Mesenchymal stem cell of Wharton's jelly (primary cell): ENCODE measurements around a stretch of chr6.

DNA sequence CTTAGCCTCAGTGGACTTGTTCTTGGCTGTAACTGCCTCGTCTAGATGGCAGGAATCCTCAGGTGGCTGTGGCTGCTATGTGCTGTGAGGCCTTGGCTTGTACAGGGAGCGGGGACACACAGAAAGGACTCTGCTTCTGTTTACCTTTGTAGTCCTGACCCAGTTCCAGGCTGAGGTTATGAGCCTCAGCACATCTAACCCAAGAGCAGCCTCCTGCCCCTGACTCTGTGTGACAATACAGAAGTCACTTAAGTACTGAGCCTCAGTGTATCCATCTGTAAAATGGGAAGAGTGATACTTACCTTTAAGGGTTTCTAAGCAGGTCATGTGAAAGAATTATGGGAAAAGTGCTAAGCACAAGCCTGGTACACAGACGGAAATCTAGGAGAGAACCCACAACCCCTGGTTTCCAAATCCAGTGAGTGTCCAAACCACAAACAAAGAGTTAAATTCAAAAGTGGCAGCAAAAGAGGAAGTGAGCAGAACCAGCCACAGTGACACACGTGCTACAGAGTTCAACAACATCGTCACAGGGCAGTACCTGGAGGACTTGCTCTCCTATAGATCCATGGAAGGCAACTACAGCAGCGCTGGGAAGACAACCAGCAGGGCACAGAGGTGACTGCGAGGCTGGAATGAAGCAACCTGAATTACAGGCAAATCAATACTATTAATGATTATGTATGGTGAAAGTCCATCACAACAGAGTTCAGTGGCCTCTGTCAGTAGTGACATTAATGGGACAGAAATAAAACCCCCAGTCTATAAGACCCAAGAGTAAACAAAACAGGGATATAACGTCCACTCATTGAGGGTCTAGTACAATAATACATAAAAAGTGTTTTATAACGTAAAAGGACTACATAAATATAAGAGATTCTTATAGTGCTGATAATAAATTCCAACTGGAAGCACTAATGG, 12.5 kb downstream of the TRIM26 start:
- CAGE, long polyA plus RNA, result no peak

DNA sequence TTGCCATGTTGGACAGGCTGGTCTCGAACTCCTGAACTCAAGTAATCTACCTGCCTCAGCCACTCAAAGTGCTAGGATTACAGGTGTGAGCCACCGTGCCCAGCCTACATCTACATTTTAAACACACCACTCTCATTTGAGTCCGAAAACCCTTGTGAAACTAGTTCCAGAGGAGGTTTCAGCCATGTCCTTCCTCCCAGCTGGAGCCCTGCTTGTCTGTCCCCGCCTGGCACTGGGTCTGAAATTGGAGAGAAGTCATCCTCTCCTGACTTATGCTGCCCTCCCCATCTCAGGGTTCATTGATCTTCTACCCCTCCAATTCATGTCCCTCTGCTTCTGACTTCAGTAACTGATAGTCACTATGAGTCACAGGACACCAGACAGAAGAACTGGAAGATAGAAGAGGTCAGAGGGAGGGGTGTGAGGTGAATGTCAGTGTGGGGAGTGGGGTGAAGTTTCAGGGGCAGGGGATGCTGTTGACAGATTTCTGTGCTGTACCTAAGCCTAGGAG, 854 bp upstream of the RPP21 start:
- CAGE, long polyA plus RNA, result no peak

GRCh38 chr6:30487651-30488083, 1.6 kb upstream of the HLA-E start:
- CAGE, long polyA plus RNA, result no peak

DNA sequence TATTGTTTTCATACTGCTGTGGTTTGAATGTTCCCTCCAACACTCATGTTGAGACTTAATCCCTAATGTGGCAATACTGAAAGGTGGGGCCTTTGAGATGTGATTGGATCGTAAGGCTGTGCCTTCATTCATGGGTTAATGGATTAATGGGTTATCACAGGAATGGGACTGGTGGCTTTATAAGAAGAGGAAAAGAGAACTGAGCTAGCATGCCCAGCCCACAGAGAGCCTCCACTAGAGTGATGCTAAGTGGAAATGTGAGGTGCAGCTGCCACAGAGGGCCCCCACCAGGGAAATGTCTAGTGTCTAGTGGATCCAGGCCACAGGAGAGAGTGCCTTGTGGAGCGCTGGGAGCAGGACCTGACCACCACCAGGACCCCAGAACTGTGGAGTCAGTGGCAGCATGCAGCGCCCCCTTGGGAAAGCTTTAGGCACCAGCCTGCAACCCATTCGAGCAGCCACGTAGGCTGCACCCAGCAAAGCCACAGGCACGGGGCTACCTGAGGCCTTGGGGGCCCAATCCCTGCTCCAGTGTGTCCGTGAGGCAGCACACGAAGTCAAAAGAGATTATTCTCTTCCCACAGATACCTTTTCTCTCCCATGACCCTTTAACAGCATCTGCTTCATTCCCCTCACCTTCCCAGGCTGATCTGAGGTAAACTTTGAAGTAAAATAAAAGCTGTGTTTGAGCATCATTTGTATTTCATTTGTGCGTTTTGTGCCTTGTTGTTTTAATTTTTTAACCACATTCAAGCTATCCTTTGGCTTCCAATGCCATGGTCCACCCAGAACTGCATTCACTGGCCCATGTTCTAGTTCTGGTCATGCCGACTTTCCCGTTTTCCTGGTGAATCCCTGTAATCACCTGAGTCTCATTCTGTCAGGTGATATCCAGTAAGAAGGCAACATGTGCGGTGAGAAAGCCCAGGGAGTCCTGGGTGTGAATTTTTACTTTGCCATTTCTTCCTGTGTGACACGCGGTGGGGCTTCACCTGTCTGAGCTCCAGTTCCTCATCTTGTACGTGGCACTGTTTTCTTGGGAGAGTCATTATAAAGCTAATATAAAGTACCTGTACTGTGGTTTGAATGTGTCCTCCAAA, 4.5 kb downstream of the HLA-E start:
- CAGE, long polyA plus RNA, result no peak

- CAGE, long polyA plus RNA, result no peak
These were observed 5.3 kb downstream of the HLA-E start for GRCh38 chr6:30494600-30495080.

GRCh38 chr6:30508473-30508846, 19.2 kb downstream of the HLA-E start:
- CAGE, long polyA plus RNA, result no peak

DNA sequence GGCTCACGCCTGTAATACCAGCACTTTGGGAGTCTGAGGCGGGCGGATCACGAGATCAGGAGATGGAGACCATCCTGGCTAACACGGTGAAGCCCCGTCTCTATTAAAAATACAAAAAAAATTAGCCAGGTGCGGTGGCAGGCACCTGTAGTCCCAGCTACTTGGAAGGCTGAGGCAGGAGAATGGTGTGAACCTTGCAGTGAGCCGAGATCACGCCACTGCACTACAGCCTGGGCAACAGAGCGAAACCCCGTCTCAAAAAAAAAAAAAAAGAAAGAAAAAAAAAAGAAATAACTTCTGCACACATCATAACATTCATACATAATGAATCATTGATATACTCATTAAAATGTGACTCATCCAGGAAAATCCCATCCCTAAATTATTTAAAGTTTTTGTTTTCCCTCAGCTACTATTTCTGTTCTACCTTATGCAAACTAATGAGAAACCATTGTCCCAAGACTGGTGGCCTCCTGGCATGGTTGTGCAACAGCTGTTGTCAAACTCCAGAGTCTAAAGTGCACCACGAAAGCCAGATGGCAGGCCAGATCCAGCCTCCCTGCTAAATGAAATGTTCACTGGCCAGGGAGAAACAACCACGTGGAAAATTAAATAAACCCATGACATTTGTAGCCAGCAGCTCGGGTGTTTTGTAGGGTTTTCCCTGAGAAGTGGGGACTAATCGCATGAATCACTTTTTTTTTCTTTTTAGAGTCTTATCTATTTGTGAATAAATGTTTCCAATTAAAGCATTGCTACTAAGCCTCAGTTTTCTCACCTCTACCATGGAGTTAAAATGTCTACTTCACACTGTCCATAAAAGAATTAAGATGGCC, 28.4 kb downstream of the GNL1 start:
- CAGE, long polyA plus RNA, result no peak

GRCh38 chr6:30543670-30544337, 12.5 kb downstream of the GNL1 start:
- CAGE, long polyA plus RNA, result no peak

DNA sequence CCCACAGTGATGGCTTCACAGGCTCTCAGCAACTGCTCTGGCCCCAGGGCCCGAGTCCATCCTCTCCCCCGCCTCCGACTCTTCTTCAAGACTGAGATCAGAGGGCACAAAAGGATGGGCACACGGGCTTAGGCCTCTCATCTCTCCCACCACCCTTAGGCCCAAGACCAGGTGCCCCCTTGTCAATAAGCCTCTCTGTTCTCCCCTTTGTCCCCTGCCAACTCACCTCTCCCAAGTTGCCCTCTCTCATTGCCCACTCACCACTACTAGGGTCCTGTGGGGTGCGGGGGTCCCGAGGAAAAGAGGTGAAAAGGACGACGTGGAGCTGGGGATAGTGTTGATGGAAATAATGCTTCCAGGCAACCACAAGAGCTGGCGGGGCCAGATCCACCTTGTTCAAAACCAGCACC, 3.2 kb downstream of the GNL1 start:
- CAGE, long polyA plus RNA, result no peak

DNA sequence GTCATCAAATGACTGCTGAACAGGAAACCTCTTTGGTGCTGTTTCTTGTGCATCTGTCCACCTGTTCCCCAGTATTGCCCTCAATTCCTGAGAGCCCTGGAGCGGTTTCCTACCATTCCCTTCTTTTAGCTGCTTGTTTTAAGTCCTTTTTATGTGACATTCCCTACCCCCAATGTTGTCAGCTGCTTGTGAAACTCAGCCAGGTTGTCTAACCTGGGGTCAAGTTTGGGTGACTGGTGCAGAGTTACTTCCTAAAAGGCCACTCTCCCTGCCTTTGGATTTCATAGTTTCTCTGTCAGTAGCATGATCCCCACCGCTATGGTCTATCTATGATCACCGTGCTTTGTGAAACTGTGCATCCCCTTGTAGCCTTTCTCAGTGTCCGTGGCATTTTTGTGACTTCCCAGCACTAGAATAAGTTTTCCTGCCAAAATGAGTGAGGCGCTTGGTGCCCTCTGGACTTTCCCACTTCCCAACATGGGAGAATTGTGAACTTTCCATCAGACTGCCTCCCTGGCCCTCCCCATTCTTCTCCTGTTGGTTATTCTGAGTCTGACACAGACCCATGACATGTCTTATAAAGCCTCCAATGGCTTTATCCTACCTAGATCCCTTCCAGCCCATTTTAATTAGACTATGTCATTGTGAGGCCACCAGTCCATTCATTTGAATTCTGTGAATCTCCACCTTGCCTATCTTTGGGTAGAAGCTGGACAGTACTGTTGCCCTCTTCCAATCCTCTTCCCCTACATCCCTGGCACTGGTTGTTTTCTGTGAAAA, 5.9 kb downstream of the PRR3 start:
- CAGE, long polyA plus RNA, result no peak

DNA sequence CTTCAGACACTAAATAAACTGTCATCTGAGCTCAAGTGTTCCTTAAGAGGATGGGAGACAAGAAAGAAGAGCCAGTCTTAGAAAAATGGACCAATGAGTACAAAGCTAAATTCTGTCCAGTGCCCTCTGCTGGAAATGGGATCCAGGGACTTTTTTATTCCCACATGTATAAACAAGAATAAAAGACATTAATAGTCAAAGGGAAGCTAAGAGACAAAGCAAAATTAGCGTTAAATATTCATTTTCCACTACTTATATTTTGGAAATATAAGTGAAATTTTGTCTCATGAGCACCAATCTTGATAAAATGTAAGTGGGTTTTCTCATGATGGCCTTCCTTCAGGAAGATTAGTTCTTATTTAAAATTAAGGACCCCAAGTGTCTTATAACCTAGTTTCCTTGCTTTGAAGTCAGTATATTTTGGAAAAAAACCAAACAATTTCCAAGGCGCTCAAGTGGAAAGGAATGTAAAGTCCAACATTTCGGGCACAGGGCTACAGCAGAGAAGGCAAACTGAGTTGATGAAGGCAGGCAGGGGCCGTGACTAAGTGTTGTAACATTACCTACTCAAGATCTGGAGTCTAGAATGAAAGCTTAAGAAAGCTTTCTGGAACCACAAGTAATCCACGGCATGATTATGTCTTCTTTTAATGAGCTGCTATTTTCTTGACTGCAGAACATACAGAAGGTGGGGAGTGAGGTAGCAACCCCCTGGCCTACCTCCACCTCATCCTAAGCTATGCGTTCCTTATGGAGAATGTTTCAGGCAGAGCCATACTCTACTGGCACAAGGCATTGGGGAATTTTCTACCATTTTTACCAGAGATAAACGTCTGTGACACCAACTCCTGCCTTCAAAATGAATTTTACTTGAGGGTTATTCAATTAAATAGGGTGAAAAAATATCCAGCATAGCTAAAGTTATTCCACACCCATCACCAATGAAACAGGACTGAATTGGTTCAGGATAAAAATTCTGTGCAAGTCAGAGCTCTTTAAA, 4.4 kb downstream of the PPP1R10 start:
- CAGE, long polyA plus RNA, result no peak

- CAGE, long polyA plus RNA, result no peak
These were observed 2.3 kb upstream of the C6orf136 start for GRCh38 chr6:30644465-30645211.

DNA sequence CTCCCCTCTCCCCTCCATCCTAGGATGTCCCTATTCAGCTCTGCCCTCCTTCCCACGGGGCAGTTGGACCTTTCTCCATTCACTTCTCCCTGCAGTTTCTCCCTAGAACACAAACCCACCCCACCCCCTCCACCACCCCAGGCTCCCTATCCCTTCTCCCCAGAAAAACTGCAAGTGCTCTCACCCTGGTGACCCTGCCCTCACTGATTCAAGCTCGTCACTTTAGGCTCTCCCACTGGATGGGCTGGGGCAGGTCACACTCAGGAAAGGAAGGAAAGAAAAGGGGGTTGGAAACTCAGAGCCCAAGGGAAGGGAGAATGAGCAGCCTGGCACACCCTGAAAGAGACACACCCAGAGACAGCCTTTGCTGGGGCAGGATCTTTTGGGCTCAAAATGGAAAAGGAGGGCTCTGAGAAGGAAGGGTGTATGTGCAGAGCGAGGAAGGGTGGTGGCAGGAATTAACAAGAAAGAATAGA, 2.6 kb downstream of the PPP1R18 start:
- CAGE, long polyA plus RNA, result no peak

GRCh38 chr6:30711804-30712416, 5.2 kb downstream of the MDC1 start:
- CAGE, long polyA plus RNA, result no peak

GRCh38 chr6:30712969-30713653, 4.0 kb downstream of the MDC1 start:
- CAGE, long polyA plus RNA, result no peak

DNA sequence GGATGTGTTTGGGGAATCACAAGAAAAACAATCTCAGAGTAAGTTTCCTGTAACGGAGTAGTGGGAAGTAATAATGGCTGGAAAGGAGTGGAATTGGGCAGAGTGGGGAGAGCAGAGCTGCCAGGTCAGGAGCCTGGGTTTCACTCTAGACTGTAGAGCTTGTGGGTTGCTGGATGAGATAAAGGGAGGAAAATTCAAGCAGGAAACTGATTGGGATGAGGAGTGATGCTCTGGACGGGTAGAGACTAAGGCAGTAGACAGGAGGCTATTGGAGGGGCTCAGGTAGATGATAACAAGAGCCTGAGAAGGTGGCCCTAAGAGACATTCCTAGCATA, 3.1 kb upstream of the IER3 start:
- CAGE, long polyA plus RNA, result no peak

- CAGE, long polyA plus RNA, result no peak
These were observed 15.2 kb upstream of the IER3 start for GRCh38 chr6:30759466-30760120.

- CAGE, long polyA plus RNA, result no peak
These were observed 19.8 kb upstream of the IER3 start for GRCh38 chr6:30764051-30764701.

DNA sequence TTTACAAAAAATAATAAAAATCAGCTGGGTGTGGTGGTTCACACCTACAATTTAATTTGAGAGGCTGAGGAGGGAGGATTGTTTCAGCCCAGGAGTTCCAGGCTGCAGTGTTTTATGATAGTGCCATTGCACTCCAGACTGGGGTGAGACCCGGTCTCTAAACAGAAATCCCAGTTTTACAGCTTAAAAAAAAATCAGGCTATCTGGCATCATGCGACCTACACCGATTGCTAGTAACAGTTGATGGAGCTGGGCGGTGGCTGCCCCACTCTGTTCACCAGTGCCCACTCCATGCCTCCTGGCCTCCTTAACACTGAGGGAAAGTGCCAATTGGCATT, 64.9 kb upstream of the IER3 start:
- CAGE, long polyA plus RNA, result no peak

DNA sequence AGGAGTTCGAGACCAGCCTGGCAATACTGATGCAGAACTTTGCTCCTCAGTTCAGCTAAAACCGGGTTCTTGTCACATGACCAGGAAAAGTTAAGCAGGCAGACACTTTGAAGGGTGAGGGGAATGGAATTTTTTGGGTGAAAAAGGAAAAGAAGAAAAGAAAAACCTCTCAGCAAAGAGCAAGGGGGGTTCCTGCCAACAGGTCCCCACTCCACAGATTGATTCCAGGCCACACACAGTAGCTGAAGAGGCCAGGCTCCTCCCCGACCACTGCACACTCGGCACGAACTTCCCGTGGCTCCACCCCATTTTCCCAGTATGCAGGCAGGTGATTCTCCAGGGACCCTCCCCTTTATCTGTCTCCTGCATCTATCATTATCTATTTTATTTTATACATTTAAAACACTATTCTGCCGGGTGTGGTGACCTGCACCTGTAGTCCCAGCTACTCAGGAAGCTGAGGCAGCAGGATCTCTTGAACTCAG, 43.7 kb upstream of the DDR1 start:
- CAGE, long polyA plus RNA, result no peak